SK-N-SH (cell line): ENCODE measurements around the genes SMPD3, CDH3 and TMED6.

DNA sequence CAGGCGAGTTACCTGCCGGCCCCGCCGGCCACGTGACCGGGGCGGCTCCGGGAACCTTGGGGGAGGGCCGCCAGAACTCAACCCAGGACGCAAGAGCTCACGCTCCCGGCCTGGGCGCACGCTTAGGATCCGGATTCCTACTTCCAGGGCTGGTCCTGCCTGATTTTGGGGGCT is 209 bp upstream of the ESRP2 start:
- RRBS: 99% methylated on average over 5 of the region's 15 CpGs
CAGE:
- cytosol, long polyA plus RNA: no peak
- long polyA plus RNA: no peak
- nucleus, long polyA plus RNA: no peak

DNA sequence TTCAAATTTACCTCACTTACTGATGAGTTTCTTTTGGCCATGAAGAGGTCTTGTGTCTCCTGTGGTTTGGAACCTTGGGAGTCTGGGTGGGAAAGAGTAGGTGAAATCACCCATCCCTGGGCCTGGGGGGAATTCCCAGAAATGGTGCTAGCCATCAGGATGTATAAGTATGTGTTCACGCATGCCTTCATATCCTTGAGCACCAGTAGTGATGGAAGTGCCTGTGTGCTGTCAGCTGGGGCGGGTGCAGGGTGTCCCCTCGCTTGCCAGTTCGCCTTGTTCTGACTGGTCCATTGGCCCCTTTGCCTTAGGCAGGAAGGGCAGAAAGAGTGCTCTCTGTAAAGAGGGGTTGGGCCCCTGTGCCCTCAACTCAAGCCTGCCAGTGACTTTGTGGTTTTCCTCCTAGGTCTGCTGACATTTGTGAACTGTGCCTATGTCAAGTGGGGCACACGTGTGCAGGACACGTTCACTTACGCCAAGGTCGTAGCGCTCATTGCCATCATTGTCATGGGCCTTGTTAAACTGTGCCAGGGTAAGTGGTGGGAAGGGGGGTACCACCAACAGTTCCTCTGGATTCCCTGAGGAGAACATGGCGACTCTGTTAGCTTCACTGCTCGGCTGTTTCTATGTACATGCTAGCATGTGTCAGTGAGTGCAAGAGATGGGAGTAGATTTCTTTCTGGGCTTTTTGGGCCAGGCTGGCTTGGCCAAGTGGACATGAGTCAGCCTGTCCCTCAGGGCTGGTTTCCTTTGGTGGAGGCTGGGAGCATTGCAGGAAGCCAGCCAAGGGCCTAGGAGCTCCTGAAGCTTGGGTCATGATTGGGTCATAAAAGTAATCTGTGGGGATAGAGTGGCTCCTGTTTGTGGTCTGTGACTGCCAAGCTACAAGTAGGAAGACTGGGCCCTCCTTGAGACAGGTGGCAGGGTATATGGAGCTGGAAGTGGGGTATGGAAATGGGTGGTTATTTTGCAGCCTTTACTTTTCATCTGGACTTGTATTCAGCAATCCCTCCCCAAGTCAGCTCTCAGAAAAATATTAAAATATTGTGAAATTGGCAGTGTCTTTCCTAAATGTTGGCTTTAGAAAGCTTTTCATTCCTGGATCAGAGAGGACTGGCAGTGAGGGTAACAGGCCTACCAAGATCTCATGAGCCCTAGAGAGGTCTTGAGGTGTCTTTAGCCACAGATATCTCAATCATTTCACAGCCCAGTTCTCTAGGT is 23.0 kb downstream of the SLC7A6OS start:
- RRBS: no CpG with 5 or more reads among the region's 11 CpGs
CAGE:
- cytosol, long polyA plus RNA: no peak
- long polyA plus RNA: no peak
- nucleus, long polyA plus RNA: no peak

DNA sequence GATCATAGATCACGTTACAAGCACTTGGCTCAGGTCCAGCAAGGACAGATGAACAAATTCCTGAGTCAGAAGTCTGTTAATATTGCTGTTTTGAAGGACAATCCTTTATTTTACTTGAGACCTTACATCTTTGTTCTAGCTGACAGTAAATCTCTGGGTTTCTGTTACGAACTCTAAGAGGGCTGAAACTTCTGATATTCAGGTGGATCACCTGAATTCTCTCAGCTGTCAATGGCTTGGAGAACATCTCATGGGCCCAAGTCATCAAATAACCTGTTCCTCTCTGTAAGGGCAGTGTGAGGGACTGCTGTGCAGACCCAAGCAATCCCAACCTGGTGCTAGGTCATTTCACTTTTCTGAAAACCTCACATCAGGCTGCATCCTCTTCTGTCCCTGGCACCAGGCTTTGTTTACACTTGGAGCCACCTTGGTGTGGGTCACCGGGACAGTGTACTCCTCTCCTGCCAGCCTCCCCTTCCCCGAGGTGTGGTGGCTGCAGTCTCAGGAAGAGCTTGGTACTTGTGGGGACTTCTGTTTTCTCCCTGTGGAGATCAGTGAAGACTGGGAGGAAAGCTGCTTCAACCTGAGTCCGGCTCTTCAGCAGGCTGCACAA is 12.6 kb downstream of the SLC7A6OS start:
- RRBS: no CpG with 5 or more reads among the region's 5 CpGs
CAGE:
- cytosol, long polyA plus RNA: no peak
- long polyA plus RNA: no peak
- nucleus, long polyA plus RNA: no peak

DNA sequence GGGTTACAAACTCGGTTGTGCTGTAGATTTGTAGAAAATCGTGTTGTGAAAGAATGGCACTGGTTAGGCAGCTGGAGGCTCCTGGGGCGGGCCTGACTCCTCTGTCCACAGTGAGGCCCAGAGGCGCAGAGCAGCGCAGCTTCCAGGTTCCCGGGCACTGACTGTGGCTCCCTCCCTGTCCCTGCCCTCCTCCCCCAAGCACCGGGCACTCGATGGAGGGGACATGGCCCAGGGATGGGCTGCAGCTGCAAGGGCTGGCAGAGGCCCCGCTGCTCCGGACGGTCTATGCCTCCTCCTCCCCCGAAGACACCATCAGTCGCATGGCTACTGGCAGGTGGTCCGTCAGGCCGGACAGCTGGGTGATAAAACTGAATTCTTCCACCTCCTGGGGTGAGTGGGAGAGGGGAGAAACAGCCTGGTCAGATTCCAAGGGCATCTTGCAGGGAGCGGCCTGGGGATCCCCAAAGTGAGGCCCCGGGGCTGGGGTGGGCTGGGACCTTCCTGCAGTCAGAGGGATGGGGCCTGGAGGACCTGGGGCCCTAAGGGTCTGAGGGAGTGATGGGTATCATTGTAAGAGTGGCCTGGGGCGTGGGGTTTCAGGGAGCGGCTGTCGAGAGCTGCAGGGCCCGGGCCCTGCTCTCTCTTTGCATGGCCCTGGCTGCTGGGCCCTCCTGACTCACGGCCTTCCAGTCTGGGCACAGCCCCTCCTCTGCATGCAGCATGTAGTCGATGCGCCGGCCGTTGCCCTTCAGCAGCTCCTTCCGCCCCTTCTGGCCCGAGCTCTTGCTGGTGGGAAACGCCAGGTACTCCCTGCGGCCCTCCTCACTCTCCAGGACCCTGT is 50.3 kb downstream of the PRMT7 start:
- RRBS: 95% methylated on average over 14 of the region's 30 CpGs
CAGE:
- cytosol, long polyA plus RNA: no peak
- long polyA plus RNA: no peak
- nucleus, long polyA plus RNA: no peak

DNA sequence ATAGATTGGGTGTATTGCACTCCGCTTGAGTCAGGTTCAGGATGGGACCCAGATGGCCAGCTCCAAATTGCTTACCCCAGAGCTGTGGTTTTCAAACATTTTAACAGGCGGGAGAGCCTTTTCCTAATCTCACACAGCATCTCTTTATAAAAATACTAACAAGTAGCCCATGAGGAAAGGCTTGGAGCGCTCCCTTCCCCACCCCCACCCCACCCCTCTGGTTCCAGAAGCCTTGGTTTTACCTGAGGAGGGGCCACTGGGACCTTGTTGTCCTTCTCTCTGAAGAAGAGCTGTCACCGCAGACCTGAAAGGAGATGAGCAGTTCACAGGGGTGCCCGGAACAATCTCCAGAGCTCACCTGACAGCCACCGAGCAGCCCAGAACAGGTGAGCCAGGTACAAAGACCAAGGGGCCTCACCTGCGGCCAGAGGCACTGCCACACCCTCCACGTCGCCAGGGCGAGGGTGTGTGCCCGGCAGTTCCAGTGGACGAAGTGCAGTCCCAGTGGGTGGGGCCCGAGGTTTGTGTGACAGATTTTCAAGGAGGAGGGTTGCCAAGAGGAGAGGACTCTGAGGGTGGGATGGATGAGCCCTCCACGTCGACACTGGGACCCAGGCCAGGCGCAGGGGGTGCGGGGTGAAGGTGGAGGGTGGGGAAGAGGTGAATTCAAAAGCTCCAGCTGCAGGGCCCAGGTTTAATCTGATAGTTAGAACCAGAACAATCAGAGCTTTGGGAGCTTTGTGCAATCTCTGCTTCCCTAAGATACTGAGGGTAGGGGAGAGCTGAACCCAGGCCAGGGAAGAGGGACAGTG is 61.7 kb downstream of the SMPD3 start:
- RRBS: no CpG with 5 or more reads among the region's 17 CpGs
CAGE:
- cytosol, long polyA plus RNA: no peak
- long polyA plus RNA: no peak
- nucleus, long polyA plus RNA: no peak

DNA sequence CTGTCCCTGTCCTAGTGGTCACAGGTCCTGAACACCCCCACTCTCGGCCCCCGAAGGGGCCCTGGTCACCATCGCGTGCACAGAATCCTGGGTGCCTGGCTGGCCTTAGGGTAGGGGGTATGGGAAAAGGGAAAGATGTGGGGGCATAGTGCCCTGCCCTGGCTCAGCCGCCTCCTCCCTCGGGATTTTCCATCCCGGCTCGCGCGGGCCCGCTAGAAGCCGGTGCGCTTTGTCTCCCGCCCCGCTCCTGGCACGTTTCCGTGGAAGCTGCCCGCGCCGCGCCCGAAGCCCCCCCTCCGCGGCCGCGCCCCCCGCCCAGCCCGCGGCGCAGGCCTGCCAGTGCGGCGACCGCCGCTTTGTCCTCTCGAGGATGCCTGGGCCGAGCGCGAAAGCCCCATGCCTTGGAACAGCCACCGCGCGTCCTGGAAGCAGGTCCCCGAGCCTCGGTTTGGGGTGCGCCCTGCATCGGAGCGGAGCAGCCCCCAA is 1.5 kb downstream of the SMPD3 start:
- RRBS: no CpG with 5 or more reads among the region's 46 CpGs
CAGE:
- cytosol, long polyA plus RNA: no peak
- long polyA plus RNA: no peak
- nucleus, long polyA plus RNA: no peak

DNA sequence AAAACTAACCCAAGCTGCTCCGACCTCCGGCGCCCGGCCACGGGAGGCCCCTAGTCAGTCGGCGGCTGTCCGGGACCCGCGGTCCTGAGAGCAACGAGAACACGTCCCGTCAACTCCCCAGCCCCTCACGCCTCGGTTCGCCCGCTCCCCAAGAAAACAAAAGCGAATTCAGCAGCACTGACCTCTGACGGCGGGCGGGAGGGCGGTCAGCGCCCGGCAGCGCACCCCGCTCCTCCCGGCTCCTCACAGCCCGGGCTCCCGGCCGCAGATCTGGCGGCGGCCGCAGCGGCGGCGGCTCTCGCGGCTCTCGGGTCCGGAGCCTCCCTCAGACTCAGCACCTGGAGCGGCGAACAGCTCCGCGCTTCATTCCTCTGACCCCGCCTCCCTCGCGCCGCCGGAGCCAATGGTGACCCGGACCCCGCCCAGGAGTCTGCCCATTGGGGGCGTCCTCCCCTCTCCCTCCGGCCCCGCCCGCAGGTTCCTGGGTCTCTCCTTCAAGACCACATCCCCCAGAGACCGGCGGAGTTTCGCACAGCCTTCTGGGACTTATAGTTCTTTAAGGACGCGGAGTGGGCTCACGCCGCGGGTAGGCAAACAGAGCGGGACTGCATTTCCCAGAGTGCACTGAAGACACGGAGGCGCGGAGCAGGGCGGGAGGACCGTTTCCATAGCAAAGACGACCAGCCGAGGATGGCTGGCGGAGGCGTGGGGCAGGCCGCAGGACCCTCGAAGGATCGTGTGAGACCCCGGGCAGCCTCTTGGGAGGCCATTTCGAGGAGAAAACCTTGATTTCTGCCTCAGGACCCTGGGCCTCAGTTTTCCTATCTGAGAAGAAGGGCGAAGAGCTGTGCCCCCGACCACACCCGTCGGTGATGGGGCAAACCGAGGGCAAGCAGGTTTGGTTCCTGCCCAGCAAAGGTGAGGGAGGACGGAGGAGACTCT is at the start of gene SMPD3:
Gene SMPD3 (minus strand): TSS at position 338 of the 942 bp plus-strand sequence.
- RRBS: under 1% methylated on average over 26 of the region's 84 CpGs
CAGE:
- cytosol, long polyA plus RNA: no peak
- long polyA plus RNA: no peak
- nucleus, long polyA plus RNA: no peak

GRCh38 chr16:68490758-68491646 is 42.7 kb upstream of the SMPD3 start:
- RRBS: no CpG with 5 or more reads among the region's 15 CpGs
CAGE:
- cytosol, long polyA plus RNA: no peak
- long polyA plus RNA: no peak
- nucleus, long polyA plus RNA: no peak

DNA sequence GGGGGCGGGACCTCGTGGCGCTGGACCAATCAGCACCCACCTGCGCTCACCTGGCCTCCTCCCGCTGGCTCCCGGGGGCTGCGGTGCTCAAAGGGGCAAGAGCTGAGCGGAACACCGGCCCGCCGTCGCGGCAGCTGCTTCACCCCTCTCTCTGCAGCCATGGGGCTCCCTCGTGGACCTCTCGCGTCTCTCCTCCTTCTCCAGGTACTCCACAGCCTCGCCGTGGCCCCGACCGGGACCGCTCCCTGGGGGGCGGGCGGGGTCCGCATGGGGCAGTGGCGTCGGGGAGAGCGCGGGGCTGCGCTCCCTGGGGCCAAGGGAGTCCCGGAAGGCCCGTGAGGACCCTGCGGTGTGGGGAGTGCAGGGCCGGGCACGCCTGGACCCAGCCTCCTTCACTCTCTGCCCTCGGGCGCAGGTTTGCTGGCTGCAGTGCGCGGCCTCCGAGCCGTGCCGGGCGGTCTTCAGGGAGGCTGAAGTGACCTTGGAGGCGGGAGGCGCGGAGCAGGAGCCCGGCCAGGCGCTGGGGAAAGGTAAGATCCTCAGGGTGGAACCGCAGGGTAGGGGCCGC is at the start of gene CDH3:
Gene CDH3 (plus strand): TSS at position 90 of the 568 bp plus-strand sequence.
- RRBS: 11% methylated on average over 28 of the region's 49 CpGs
CAGE:
- cytosol, long polyA plus RNA: no peak
- long polyA plus RNA: no peak
- nucleus, long polyA plus RNA: no peak

- RRBS: no CpG with 5 or more reads among the region's 7 CpGs
CAGE:
- cytosol, long polyA plus RNA: no peak
- long polyA plus RNA: no peak
- nucleus, long polyA plus RNA: no peak
These were observed 3.9 kb downstream of the CDH1 start for GRCh38 chr16:68740930-68741379.

DNA sequence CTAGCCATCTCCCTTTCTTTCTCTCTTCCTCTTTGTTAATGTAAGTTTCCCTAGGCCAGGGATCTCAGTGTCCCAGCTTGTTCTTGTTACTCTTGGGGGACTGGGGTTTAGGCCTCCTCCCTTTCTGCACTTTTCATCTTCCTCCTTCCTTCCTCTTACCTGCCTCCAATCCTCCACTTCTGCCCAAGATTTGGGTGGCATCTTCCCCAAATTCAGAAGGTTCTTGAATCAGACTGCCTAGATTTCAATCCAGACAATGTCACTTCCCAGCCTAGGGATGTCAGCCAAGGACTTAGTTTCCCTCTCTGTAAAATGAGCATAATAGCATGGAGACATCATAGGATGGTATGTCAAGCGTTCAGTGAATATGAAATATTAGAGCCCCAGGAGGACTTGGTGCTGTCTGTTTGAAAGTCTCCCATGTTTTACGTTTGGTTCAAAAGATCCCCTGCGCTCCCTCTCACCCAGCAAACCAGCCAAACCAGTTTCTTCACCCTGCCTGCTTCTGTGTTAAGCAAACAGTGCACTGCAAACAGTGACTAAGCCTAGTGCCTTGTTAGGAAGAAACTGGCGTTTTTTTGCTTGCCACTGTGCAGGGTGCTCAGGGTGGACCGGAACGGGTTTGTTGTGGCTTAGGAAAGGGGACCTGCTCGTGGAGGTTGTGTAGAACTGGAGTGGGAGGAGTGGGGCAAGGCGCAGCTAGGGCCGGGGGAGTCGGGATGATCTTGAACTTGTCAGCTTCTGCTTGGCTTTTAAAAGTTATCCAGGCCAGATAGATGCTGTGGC is 7.5 kb downstream of the CDH1 start:
- RRBS: 54% methylated on average over 4 of the region's 10 CpGs
CAGE:
- cytosol, long polyA plus RNA: no peak
- long polyA plus RNA: no peak
- nucleus, long polyA plus RNA: no peak

DNA sequence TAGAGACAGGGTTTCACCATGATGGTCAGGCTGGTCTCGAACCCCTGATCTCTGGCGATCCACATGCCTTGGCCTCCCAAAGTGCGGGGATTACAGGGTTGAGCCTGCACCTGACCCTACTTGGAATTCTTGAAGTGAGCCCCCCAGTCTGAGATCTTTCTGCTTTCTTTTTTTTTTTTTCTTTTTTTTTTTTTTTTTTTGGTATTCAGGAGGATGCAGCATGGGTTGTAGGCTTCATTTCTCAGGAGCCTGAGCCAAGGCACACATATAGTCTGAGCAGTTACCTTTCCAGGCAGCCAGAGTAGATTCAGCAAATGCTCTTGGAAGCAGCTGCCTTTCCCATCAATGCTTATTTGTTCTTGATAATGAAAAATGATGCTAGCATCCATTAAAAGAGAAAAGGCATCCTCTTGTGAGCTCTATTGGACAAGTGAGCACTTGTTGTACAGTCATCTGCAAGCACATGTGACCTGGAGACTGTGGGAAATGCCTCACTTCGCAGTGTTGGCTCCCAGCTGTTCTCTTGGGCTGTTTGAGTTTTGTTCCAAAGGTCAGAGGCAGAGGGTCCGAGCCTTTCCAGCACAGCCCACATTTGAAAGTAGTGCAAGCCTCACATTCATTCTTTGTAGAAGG is 49.4 kb downstream of the CDH1 start:
- RRBS: no CpG with 5 or more reads among the region's 5 CpGs
CAGE:
- cytosol, long polyA plus RNA: no peak
- long polyA plus RNA: no peak
- nucleus, long polyA plus RNA: no peak

- RRBS: no CpG with 5 or more reads among the region's 20 CpGs
CAGE:
- cytosol, long polyA plus RNA: no peak
- long polyA plus RNA: no peak
- nucleus, long polyA plus RNA: no peak
These were observed 50.7 kb upstream of the TANGO6 start for GRCh38 chr16:68792397-68793339.

- RRBS: no CpG with 5 or more reads among the region's 4 CpGs
CAGE:
- cytosol, long polyA plus RNA: no peak
- long polyA plus RNA: no peak
- nucleus, long polyA plus RNA: no peak
These were observed 47.9 kb downstream of the TANGO6 start for GRCh38 chr16:68891286-68891626.

GRCh38 chr16:68893684-68894184 is 50.4 kb downstream of the TANGO6 start:
- RRBS: no CpG with 5 or more reads among the region's 9 CpGs
CAGE:
- cytosol, long polyA plus RNA: no peak
- long polyA plus RNA: no peak
- nucleus, long polyA plus RNA: no peak

DNA sequence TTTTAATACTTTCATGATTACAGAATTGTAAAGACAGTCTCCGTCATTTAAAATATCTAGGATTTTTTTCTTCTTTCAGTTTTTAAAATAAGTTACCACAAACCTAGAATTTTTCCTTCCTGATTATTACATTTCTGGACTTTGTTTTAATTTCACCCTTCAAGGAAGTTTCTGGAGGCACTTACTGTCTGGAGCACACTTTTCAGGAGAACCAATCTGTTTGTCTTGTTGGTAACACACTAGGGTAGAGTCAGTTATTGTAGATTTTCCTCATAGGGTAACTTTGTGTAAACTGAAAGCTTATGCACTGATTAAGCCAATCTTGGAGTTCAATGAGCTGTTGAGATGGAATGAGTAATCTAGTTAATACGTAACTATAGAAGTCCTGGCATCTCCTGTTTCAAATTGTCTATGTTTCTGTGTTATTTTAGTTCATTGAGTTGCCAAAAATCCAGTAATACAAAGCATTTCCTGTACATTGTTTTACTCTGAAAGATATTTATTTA is 111.7 kb upstream of the HAS3 start:
- RRBS: no CpG with 5 or more reads among the region's 2 CpGs
CAGE:
- cytosol, long polyA plus RNA: no peak
- long polyA plus RNA: no peak
- nucleus, long polyA plus RNA: no peak

DNA sequence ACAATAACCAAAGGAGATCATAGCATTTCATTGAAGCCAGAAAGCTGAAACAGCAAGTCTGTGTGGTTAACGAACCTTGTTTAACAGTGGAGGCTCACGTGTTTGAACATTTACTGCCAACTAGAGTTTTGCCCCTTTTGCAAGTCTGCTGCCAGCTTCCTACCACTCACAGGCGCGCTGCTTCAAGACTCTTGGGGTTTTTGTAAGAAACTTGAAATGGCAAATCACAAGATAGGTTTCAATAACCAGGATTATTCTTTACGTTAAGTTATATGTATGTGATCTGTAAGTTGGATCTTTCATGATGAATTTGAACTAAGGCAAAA is 1.2 kb downstream of the SNTB2 start:
- RRBS: no CpG with 5 or more reads among the region's 5 CpGs
CAGE:
- cytosol, long polyA plus RNA: no peak
- long polyA plus RNA: no peak
- nucleus, long polyA plus RNA: no peak

DNA sequence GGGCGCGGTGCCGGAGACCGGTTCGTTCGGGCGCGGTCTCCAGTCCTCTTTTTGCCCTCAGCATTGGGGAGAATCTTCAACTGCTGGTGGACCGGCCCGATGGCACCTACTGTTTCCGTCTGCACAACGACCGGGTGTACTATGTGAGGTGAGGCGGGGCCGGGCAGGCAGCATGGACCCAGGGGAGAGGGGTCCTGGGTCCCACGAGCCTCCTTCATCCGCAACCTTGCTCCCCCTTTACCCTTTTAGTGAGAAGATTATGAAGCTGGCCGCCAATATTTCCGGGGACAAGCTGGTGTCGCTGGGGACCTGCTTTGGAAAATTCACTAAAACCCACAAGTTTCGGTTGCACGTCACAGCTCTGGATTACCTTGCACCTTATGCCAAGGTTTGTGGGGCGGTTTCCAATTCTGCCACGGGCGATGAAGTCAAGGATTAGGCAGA is 395 bp downstream of the NIP7 start:
- RRBS: 4% methylated on average over 6 of the region's 25 CpGs
CAGE:
- cytosol, long polyA plus RNA: no peak
- long polyA plus RNA: no peak
- nucleus, long polyA plus RNA: no peak

DNA sequence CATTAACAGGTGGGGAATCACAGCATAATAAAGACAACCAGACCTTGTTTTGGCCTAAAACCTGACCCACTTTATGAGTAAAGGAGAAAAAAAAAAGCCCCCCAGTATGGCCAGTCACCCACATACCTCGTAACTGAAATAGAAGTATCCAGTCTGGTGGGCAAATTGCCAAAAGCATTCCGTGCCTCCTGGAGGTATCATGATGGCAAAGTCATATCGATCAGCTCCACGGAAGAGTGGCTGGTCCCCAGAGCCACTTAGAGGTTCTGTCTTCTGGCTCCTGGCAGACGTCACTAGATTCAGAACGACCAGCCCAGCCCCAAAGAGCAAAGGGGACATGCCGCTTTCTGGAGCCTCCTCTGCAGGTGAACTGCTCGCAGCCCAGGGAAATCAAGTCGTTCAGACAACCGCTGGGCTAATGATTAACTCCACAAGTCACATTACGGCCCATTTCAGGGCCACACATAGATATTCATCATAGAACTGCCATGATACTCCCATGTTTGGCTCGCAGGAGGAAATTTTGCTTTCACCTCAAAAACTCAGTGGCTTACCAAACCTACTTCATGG is at the start of gene TMED6:
Gene TMED6 (minus strand): TSS at position 372 of the 570 bp plus-strand sequence.
- RRBS: no CpG with 5 or more reads among the region's 12 CpGs
CAGE:
- cytosol, long polyA plus RNA: no peak
- long polyA plus RNA: no peak
- nucleus, long polyA plus RNA: no peak

- RRBS: no CpG with 5 or more reads among the region's 15 CpGs
CAGE:
- cytosol, long polyA plus RNA: no peak
- long polyA plus RNA: no peak
- nucleus, long polyA plus RNA: no peak
These were observed 16.6 kb upstream of the TMED6 start for GRCh38 chr16:69367971-69368881.